Left common carotid artery plus branches (tissue), 1 donor: ENCODE measurements around a stretch of chr18.

DNA sequence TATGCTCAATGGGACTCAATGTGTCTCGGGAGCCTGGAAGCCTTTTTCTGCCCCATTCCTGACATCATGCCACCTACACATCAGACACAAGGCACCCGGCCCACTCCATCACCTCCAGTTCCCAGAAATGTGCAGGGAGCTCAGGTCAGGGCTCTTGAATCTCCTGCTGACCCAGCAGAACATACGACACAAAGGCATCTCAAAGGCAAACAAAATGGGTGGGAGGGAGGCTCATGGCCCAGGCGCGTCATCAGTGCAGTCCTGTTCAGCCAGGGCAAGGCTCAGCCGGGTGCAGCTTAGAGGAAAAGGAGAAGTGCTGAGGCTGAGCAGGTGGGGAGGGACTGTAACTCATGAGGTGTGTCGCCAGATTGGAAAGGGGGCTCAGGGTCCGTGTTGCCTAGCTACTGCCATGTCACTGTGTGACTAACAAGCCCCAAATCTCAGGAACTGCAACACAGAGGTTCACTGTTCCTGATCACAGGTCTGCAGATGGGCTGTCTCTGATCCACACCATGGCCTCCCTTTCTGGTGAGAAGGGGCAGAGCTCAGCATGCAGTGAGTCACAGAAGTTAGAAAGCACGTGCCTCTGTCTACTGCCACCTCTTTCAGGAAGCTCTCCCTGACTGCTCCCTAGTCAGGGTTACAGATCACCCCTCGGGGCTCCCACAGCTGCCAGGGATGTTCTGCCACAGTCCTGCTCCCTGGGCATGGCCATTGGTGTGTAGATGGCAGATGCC is 81.8 kb downstream of the SMAD7 start:
- PRO-cap: no peak

GRCh38 chr18:48901768-48902474 is 48.8 kb downstream of the SMAD7 start:
- PRO-cap: no peak

GRCh38 chr18:48929543-48930988 is 20.7 kb downstream of the SMAD7 start:
- PRO-cap: no peak

DNA sequence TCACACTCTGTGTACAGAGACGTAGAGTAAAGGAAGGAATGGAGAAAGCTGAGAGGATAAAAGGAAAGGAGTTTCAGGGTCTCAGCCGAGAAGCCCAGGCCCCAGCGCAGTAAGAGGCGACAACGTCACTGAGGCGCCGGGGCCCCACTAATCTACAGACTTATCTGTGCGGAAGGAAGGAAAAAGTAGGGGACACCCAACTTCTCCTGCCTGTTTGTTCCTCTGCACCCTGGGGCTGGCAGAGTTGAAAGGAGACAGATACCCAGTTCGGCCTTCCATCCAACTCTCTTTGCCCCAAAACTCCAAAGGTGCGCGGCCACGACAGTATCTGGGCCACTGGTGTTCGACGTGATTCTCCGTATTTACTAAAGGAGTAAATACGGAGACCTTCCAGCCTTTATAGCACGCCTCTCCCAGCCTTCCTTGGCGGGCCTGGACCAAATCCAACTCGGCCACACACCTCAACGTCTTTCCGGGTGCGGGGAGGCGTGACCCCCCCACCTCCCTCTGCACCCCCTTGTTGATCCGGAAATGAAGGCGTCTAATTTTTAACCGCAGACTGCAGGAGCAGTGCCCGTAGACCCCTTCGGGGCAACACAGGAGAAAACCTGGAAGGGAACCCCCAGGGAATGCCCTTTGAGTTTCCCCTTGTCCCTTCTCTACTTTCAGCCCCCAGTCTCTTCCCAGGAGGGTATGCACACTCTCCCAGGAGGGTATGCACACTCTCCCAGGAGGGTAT is 1.6 kb downstream of the SMAD7 start:
- PRO-cap: no peak

- PRO-cap: no peak
These were observed 9.6 kb upstream of the SMAD7 start for GRCh38 chr18:48960276-48960945.

GRCh38 chr18:48973573-48974262 is 23.0 kb upstream of the SMAD7 start:
- PRO-cap: no peak

GRCh38 chr18:48975650-48976841 is 25.3 kb upstream of the SMAD7 start:
- PRO-cap: bidirectional peak, plus-strand start at chr18:48975948, minus-strand start at chr18:48975840

DNA sequence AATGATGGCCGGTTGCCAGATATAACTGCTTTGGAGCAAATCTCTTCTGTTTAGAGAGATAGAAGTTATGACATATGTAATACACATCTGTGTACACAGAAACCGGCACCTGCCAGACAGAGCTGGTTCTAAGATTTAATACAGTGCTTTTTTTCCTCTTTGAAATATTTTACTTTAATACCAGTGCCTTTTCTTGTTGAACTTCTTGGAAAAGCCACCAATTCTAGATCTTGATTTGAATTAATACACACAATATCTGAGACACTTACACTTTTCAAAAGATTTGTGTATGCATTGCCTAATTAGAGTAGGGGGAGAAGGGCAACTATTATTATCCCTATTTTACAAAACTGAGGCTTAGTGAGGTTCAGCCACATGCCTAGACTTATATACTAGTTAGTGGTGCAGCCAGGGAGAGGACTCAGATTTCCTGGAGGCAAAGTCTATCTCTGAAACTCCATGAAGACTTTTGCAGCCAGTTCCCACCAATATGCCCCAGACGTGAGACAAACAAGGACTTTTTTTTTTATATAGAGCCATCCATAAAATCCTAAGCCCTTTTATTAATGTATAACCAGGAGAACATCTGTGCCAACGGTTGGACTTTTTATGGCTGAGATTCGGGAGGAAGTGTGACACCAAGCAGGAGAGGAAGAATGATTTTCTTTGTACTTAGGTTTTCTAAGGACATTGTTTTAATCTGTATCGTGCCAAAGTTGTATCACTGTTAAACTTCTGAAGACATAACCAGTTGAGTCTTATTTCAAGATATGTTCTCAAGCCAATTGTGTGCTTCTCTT is 29.8 kb downstream of the LIPG start:
- PRO-cap: no peak

DNA sequence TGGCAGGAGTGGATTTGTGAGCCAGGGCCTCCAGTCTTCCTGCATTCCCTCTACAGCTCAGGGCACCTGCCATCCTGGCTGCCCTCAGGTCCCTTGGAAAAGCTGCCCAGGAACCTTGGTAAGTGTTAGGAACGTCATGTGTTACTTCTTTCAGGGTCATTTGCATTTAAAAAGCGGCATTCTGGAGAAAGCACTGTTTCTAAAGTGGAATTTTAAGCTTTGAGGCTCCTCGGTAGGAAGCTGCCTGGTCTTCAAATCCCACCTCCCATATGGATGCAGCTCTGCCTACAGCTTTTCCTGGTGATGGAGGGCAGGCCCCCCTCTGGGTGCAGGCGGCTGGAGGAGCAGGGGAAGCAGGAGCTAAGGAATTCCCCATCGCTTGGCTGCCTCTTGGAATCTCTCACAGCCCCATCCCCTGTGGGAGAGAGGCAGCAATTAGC is 51.1 kb downstream of the LIPG start:
- PRO-cap: no peak

GRCh38 chr18:49630061-49630799 is 68.4 kb downstream of the LIPG start:
- PRO-cap: no peak

DNA sequence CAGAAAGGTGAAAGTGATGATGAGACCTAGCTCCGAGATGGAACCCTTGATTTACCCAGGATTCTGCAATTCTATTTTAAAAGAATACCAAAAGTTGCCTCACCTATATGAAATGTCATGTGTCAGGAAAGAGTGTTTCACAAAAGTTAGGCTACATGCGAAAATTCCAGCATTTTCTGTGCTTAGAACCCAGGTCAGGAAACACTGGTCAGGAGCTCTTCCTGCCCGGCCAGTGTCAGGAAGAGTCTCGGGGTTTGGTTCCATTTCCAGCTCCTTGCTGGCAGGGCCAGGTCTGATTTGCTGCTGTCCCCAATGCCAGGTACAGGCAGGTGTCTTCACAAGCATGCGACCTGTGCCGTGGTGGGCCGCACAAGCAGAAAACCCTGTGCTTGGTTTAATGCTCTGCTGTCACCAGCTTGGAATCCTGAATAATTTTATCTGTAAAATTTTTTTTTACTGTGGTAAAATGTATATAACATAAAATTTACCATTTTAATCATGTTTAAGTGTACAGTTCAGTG is 89.1 kb downstream of the ACAA2 start:
- PRO-cap: no peak

- PRO-cap: no peak
These were observed 24.6 kb upstream of the ACAA2 start for GRCh38 chr18:49837853-49838423.

DNA sequence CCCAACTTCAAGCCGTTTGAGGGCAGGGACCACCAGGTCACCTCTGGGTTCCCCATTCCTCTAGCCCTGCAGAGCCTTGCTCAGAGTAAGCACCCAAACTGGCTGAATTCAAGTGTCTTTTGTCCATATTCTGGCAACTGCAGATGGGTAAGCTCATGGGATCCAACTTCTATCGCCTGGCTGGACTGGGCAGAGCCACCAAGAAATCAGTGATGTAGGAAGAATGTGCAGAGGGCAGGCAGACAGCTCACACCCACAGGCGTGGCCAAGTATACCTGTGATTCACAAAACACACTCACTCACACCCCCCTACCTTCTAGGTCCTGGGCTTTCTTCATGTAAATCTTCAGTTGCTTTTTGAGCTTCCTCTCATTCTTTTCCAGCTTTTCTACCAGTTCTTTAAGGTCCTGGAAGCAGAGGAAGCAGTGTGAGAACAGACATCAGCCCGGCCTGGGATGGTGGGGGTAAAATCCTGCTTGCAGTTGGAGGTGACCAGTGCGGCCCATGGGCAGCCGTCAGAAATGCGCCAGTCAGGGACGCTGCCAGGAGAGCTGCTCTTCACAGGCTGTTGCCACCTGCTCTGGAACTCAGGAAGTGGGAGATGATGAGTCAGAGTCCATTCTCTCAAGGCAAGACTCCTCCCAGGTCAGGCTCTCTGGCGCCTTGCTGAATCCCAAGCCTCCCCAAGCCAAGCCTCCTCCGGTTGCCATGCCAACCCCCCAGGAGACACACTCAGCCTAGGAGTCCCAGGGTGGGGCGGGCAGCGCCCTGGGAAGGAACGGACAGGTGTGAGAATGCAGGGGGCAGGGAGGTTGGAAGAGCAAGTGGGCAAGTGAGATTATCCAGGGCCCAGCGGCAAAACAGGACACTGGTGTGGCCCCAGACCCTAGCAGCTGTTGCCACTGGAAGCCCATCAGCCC is 36.2 kb upstream of the ACAA2 start:
- PRO-cap: no peak

GRCh38 chr18:49858040-49859001 is 45.0 kb upstream of the ACAA2 start:
- PRO-cap: no peak

- PRO-cap: no peak
These were observed 89.3 kb upstream of the ACAA2 start for GRCh38 chr18:49902682-49902928.

DNA sequence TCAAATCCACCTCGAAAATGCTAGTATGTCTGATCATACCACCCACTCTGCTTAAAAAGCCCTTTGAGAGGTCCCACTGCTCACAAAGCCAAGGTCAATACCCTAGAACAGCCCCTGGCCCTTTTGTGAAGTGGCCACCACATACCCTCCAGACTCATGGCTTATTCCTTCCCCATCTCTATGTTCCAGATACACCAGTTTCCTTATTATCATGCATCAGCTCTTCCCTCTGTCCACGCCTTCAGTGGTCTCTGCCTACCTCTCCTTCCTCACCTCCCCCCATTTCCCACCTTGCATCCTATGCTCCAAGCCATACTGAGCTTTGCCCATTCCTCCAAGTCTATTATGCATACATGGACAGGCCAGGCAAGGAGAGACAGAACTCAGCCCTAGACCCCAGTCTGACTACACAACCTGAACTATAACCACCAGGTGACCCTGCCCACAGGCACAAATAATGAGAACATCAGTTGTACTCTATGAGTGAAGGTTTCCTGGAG is 172.7 kb upstream of the ACAA2 start:
- PRO-cap: no peak

GRCh38 chr18:50083745-50084187 is 111.2 kb downstream of the MYO5B start:
- PRO-cap: no peak

DNA sequence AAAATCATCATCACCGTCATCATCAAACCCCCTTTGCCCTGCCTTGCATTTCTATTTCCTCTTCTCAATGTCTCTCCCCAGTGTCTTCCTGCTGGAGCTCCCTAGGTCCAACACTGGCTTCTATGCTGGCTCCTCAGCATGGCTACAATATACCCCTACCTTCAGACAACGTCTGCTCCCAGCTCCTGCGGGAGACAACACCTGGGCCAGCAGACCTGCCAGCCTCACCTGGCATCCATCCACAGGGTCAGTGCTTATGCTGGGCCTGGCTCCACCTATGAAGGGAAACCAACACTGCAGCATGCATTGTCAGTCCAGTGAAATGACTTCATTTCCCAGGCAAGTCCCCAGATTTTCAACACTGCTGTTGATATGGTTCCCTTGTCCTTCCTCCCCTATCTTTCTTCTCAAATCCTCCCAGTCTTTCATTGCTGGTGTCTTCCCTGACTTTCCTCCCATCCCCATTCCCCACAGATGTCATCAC is 98.2 kb downstream of the MYO5B start:
- PRO-cap: no peak

DNA sequence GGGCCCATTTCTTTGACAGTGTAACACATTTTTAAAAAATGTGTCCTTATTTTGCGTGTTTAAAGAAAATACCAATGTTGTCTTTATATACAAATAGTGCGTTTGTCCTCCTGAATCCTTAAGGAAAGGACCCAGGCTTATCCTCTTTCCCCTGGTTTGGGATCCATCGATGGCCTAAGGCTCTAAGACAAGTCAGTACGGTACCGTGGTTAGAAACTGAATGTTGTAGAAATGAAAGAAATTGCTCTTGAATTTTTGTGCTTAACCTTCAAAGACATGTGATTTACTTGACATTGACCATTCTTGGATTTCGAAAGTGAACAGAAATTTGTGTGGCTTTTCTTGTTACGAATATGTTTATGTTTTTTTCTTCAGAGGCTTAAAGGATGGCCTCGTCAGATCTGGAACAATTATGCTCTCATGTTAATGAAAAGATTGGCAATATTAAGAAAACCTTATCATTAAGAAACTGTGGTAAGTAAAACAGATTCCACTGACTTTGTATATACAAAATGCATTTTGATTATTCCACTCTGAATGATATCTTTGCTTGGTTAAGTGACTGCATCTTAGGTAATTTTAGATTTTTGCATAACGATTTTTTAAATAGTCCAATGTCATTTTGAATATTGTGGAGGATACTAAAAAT is 723 bp downstream of the SKA1 start:
- PRO-cap: no peak

DNA sequence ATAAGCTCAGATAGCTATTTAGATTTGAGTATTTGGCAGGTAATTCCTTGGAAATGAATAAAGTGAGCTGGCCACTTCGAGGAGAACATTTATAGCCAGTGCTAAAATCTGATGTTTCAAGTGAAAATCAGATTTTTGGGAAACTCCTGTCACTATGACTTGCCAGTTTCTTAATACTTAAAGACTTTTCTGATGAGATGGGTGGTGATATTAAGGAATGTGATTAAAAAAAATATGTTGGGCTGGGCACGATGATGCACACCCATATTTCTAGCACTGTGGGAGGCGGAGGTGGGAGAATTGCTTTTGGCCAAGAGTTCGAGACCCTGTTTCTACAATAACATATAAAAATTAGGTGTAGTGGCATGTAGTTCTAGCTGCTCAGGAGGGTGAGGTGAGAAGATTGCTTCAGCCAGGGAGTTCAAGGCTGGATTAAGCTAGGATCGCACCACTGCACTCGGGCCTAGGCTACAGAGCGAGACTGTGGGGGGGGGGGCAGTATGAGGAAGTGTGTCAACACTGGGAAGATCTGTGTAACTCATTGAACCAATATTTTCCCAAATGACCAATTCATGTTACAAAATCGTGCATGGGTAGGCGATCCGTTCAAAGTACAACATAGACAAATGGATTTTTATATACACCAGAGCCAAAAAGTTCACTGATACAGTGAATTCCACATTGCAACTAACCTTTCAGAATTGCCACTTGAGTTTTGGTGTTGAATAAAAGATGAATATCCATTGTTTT is 7.9 kb downstream of the SMAD4 start:
- PRO-cap: no peak